ENCODE results near the gene FBXL22.

GRCh38 chr15:62753499-62754576 lies 288.7 kb upstream of the TPM1 start:
- PRO-cap = no peak

GRCh38 chr15:62820429-62820763 lies 222.2 kb upstream of the TPM1 start:
- PRO-cap = no peak

DNA sequence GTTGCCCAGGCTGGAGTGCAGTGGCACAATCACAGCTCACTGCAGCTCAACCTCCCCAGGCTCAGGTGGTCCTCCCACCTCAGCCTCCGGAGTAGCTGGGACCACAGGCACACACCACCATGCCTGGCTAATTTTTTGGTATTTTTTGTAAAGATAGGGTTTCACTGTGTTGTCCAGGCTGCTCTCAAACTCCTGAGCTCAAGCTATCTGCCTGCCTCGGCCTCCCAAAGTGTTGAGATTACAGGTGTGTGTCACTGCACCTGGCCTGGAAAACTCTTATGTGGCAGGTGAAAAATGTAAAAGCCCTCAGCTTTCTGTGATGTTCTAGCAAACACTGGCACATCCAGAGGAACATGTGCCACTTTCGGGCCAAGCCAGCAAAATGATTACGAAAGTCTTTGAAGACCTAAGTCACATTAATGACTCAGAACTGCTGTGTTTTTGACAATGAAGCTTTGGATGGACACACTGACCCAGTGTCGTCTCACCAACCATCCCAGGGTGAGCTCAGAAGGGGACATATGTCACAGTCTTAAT lies 189.3 kb upstream of the TPM1 start:
- PRO-cap = no peak

DNA sequence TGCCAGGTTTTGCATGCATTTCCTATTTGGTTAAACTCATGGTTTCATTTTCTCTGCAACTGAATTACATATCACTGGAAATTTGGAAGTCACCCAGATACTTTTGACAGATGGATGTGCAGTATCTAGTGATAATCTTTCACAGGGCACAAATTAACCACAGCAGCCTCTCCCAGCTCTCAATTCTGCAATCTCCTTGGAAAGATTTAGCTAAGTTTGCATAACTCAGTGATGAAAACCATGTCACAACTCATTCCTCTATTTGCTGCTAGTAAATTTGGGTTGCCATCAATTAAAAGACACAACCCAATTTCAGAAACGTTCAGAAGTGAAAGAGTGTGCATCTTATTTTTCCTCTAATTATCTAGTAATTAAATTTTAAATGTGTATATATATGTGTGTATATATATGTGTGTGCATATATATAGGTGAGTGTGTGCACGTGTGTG lies 162.2 kb upstream of the TPM1 start:
- PRO-cap = no peak

DNA sequence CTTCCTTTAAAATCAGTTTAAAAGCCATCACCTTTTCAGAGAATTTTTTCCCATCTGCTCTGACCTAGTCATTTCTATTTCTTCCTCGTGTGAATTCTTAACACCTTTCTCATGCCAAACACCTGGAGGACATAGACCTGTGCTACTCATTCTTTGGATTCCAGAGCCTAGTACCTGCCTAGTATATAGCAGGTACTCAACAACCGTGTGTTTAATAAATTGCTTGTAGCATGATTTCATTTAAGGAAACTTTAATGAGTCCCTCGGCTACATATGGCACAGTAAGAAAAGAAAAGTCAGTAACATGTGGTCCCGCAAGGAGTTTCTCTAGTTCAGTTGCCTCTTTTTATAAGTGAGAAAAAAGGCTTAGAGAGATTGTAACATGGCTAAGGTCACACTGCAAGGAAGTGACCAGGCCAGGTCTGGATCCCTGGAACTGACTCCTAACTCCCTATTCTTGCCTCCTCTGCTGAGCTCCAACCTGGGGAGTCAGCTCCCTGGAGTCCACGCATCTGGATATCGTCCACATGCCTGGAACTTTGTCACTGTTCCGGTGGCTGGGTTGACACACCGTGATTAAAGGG lies 1.9 kb upstream of the TPM1 start:
- PRO-cap = no peak

GRCh38 chr15:63044506-63045242 lies 2.1 kb downstream of the TPM1 start:
- PRO-cap = bidirectional peak, plus-strand start at chr15:63044893, minus-strand start at chr15:63044769

GRCh38 chr15:63049669-63050505 lies 7.3 kb downstream of the TPM1 start:
- PRO-cap = no peak

GRCh38 chr15:63076319-63076994 lies 33.9 kb downstream of the TPM1 start:
- PRO-cap = no peak

- PRO-cap = no peak
Observed at GRCh38 chr15:63122998-63123563, 1.4 kb downstream of the LACTB start.

DNA sequence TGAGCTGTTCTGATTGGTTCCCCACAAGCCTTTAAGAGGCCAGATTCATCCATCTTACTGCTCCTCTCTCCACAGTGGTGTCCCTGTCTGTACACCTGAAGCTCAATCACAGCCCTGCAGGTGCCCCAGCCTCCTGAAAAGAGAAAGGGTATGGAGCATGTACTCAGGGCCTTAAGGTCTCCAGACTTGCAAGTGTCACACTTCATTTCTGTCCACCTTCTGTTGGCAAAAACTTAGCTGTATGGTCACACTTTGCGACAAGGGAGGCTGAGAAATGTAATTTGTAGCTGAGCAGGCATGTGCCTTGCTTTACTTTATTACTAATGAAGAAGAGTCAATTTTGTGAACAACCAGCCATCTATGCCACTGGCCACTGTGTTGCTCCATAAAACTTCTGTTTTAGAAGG lies 12.7 kb downstream of the LACTB start:
- PRO-cap = no peak

DNA sequence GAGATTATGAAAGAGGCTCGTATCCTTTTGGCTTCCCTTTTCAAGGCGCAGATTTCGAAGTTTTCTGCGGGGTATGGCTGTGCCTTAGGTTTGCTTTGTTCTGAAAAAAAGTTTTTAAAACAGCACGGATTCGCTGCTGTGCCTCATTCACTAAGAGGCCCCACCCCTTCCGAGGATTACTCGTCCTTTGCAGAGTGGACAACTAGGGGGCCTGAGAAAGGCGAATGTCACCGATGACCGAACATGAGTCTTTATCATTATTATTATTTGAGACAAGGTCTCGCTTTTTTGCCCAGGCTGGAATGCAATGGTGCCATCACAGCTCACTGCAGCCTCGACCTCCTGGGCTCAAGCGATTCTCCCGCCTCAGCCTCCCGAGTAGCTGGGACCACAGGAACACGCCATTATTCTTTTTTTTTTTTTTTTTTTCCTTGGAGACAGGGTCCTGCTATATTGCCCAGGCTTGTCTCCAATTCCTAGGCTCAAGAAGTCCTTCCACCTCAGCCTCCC lies 698 bp upstream of the RPS27L start:
- PRO-cap = bidirectional peak, plus-strand start at position 192 of the sequence, minus-strand start at position 102 of the sequence

DNA sequence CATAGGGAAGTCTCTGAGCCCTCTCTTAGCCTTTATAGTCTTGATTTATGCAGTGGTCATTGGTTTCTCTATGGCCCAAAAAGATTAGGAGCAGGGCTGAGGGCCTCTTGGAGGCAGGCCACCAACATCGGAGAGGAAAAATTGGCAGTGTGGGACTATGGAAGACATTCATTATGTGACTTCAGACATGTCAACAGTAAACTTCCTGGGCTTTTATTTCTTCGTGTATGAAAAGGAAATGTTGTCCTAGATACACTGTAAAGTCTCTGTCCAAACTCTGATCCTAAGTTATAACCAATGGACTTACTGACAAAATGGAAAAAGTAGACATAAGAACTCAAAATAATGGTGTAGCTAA lies 13.5 kb downstream of the RAB8B start:
- PRO-cap = no peak

GRCh38 chr15:63256694-63257056 lies 20.7 kb upstream of the APH1B start:
- PRO-cap = no peak

DNA sequence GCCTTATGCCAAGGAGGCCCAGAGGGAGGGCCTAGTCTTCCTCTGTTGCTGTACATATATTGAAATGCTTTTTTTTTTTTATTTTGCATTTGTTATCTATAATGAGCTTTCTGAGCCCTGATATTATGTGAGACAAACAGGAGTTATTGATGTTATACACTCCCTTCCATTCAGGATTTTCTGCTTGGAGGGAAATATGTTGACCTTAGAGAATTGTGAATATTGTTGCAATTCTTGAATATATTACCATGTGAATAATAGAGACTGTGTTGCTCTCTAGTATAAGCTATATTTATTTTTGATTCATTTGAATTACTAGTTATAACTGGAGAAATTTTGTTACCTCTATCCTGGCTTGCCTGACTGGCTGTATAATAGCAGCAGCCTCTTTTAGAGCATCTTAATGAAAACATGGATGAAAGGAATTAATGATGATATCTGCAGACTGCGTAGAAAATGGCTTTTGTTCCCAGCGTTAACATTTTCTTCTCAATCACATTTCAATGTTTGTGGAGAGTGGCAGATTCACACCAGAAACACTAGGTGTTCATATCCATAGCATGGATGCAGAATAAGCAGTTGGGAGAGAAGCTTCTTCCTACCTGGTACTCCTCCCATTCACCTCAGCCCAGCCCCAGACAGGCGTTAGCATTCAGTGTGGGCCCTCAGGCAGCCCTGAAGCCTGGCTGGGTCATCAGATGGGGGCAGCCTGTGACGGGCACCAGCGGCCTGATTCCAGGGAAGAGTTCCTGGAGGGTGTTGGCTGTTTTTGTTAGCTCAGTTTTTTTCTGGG lies 30.8 kb downstream of the APH1B start:
- PRO-cap = no peak

GRCh38 chr15:63367464-63368053 lies 14.1 kb downstream of the CA12 start:
- PRO-cap = no peak

DNA sequence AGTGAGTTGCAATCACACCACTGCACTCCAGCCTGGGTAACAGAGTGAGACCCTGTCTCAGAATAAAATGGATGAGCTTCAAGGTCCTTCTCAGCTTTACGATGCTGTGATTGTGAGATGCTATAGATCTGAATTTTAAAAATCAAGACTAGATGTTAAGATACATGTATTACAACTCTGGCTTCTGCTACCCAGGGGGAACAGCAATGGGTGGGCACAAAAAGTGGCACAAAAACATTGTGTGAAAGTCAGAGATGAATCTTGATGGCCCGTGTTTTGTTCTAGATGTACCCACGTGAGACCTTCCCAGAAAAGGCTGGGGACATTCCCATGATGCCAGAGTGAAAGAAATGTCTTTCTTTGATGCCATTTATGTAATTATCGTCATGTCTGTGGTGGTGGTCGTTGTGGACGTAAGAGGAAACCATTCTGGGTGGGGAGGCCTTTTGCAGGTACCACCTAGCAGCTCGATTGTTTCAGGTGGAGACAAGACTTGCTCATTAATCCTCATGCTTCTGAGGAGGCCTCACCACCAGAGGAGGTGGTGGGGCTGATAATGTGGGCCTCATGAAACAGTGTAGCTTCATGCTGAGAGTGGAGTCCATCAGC lies 58.3 kb upstream of the USP3 start:
- PRO-cap = no peak

DNA sequence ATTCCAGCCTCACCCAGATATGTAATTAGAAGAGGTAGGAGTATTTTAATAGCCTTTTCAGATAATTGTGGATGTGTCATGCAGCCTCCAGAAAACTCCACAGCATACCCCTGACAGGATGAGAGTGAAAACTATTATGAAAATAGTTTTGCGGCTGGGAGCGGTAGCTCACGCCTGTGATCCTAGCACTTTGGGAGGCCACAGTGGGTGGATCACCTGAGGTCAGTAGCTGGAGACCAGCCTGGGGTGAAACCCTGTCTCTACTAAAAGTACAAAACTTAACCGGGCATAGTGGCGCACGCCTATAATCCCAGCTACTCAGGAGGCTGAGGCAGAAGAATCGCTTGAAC lies 21.4 kb upstream of the USP3 start:
- PRO-cap = no peak

GRCh38 chr15:63500664-63501224 lies 3.6 kb upstream of the USP3 start:
- PRO-cap = no peak

GRCh38 chr15:63510442-63510993 lies 6.1 kb downstream of the USP3 start:
- PRO-cap = no peak

- PRO-cap = bidirectional peak, plus-strand start at chr15:63597201, minus-strand start at chr15:63597113
Observed at GRCh38 chr15:63596618-63597801, at the start of gene FBXL22. FBXL22 (plus strand) TSS chr15:63597387.